Cardiac septum (tissue), 1 donor: ENCODE measurements around a stretch of chr2.

- PRO-cap: bidirectional peak, plus-strand start at chr2:63840993, minus-strand start at chr2:63840822
These were observed 1.1 kb upstream of the UGP2 start for GRCh38 chr2:63840753-63840919.

- PRO-cap: no peak
These were observed 47.0 kb downstream of the UGP2 start for GRCh38 chr2:63888390-63889445.

DNA sequence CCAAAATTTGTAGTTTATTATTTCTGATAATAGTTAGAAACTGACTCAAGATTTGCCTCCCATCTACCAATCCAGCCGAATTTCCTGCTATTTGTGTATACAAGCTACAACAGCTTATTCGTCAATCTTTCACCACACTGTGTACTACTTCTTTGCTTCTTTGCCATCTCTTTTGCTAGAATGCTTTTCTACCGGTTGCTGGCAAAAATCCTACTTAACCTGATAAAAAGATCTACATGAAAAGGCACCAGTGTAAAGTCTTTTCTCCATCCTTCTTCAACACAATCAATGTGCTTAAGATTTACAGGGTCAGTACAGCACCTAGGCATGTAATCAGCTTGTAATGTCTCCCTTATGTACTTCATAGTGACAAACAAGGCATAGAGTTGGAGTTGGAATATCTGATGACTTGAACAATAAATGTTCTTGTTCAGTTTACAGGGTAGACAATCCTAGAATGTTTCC is 45.9 kb downstream of the PELI1 start:
- PRO-cap: no peak

GRCh38 chr2:64115409-64116264 is 28.6 kb downstream of the PELI1 start:
- PRO-cap: no peak

DNA sequence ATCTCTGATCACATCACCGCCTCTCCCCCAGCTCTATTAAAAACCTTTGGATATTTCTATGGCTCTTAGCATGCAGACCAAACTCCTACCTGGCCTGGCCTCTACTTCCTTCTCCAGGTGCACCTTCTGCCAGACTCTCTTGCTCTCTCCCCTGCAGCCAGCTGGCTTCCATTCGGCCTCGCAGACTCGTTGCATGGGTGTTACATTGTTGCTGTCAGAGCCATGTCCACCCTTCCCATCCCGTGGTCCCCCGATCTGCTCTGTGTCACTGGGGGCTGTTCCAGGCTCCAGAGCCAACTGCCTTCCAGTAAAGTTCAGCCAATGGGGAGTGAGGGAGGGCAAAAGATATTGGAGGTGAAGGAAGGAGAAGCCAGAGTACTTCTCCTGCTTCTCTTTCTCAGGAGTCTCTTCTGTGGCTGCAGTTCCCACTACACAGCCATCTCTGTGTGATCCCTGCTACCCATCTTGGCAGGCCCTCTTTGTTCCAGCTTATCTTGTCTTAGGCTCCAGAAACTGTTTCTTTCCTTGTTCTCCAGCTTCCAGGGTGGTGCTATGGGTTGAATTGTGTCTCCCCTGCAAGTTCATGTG is 112.4 kb upstream of the LGALSL start:
- PRO-cap: no peak

DNA sequence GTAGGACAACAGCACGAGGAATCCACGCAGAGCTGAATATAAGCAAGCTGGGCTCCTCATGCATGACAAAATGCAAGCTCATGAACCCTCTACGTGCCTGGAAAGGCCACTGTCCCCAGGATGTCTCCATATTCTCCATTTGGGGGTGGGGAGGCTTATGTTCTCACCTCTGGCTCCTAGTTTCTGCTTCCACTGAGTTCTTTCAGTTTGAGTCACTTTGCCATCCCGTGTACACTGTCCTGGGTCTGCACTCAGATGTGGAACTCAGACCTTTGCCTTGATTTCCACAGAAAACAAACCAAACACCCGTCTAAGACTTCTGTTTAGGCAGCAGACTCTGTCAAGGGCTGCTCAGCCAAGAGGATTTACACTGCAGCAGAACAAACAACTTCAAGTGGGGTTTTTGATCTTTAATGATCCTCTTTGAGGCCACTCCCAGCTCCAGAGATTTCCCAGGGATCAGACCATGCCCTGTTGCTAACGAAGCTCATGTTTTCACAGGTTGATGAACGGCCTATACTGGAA is 52.6 kb upstream of the LGALSL start:
- PRO-cap: no peak

GRCh38 chr2:64458612-64459231 is 4.8 kb downstream of the LGALSL start:
- PRO-cap: no peak

DNA sequence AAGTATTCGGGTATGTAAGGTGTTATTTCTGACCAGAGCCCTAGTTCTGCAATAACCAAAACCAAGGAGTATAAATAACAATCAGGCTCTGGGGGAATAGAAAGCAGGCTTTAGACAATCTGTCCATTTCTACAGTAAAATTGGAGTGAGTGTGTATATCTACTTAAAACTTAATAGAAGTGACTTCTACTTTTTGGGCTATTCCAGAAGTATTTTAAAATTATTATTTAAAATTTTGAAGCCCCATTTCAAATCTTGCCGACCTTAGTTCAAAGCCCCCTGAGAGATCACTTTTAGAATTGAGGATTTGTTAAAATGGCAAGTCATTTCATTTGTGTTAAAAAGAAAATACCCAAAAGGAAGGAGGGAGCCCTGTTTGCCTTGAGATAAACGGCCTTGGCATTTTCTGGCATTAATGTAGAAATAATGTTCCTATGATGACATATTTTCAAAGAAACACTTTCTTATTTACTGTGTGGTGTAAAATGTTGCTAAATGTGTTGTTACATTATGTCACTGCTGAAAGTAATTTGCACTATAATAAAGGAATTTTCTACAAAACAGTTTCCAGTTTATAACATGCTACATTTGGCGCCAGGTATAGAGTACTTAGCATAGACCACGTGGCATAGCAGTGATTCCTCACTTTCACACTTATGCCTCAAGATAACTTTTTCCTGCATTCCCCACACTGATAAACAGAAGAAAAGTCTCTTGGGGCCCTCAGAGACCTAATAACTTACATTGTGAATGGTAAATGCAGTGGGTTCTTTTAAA is 7.0 kb downstream of the LGALSL start:
- PRO-cap: no peak

DNA sequence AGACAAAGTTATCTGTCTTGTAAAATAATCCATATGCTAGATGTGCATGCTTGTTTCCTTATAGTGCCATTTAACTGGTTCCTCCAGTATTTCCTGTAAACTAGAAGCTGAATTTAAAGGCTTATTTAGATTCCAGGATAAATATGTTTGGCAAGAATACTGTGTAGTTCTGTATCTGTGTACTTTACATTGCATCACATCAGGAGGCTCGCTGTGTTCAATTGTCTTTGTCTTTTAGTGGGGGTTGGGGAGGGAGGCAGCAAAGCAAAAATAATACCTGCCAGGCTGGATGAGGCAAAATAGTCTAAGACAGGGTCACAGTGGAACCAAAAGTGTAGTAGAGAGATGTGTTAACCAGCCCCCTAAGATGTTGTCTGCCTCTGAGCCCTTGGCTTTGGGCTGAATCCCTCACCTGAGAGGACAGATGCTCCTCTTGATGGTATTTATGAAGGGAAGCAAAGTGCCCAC is 7.5 kb upstream of the AFTPH start:
- PRO-cap: no peak

DNA sequence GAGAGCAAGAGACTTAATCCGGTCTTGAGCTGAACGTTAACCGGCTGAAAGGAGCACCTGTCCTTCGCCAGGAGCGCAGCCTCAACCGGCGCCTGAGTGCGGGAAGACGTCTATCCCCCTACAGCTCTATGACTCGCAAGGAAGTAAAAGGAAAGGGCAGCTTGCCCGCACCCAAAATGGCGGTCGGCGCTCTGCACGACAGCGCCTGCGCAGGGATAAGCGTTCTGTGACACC is 222 bp upstream of the AFTPH start:
- PRO-cap: bidirectional peak, plus-strand start outside the sequence, minus-strand start at position 98 of the sequence

GRCh38 chr2:64655676-64656476 is 2.2 kb upstream of the SERTAD2 start:
- PRO-cap: no peak

- PRO-cap: bidirectional peak, plus-strand start at chr2:64750799, minus-strand start at chr2:64750698; unidirectional peak, minus-strand start at chr2:64750905
These were observed 96.9 kb upstream of the SERTAD2 start for GRCh38 chr2:64750491-64751107.

DNA sequence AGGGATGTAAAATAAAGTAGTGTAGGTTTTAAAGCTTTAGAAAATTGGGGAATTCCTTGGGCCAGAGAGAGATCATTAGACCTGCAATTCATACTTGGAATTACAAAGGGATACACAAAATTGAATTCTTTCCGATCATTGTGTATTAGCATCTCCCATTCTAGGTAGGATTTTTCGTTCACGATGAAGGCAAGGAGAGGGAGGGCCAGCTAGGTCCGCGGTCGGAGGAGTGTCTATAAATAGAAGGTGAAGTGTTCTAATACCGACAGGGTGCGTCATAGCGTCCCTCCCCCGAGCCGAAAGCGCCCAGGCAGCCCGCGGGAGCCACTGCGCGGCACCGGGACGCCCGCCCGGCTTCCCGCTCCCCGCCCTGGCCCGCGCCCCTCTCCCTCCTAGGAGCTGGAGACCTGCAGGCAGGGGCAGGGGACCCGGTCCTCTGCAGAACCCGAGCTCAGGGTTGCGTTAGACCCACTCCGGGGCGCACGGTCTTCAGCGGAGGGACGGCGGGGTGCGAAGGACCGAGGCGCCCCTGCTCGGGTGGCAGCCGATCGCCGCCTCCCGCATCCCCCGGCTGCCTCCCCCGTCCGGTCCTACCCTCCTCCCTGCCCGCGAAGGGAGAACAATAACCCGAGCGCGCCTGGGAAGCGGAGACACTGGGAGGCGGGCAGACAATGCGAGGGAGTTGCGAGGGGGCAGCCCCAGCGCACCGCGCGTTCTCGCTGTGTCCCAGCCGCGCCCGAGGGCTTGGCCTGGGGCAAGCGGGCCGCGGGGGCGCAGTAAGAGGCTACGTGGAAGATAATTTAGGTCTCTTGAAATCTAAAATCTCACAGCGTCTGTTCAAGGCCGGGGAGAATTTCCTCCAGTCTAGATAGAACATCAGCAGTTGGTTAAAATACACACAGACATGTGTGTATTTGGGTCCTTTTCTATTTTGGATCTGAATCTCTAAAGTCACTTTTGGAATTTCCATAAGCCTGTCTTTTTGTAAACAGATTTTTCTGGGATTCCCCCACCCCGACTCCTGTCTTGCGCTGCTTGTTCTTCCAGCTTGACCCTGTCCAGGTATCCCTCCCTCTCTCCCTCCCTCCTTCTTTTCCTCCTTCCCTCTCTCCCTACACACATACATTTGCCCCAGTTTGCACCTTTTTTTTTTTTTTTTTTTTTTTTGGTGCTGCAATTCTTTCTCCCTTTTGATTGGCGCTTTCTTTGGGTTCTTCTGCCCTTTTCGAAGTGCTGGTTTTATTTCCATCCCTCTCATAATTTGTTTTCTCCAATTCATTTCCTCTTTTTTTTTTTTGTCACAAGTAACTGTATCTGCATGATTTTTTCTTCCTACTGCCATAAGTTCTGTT is 114.4 kb upstream of the SERTAD2 start:
- PRO-cap: bidirectional peak, plus-strand start at position 327 of the sequence, minus-strand start at position 231 of the sequence; bidirectional peak, plus-strand start at position 653 of the sequence, minus-strand start at position 614 of the sequence; bidirectional peak, plus-strand start at position 722 of the sequence, minus-strand start at position 718 of the sequence

GRCh38 chr2:64769374-64769782 is 115.7 kb upstream of the SERTAD2 start:
- PRO-cap: no peak

GRCh38 chr2:64819414-64820218 is 165.9 kb upstream of the SERTAD2 start:
- PRO-cap: no peak

DNA sequence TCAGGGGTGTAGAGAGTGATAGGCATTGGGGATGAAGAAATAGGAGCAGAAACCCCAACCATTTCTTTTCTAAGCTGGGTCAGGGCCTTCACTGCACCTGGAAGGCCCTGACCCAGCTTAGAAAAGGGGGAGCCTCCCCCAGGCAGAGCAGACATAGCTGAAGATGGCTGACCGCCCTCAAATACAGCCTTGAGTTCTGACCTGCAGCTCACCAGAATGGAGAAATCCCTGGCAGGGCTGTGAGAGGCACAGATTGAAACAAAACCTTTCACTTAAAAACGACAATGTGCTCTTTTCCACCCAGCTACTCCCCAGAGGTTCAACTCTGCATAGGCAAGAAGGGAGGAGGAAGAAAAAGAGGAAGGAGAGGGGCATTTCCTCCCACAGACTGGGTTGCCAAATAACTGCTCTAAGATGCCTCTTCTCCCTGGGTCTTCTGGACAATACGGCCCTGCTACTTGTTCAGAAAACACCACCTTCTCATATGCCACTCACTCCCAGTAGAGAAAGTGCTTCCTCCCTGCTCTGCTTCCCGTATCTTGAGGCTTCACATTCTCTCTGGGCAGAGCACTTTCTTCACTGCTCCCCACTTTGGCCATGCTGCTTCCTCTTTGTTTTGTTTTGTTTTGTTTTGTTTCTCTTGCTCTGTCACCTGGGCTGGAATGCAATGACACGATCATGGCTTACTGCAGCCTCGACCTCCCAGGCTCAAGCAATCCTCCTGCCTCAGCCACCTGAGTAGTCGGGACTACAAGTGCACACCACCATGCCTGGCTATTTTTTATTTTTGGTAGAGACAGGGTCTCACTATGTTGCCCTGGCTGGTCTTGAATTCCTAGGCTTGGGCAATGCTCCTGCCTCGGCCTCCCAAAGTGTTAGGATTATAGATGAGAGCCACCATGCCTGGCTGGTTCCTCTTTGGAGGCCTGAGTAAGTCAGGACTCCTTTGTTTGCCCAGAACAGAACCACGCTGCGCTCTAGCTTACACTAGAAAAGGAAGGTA is 136.3 kb upstream of the SLC1A4 start:
- PRO-cap: no peak

DNA sequence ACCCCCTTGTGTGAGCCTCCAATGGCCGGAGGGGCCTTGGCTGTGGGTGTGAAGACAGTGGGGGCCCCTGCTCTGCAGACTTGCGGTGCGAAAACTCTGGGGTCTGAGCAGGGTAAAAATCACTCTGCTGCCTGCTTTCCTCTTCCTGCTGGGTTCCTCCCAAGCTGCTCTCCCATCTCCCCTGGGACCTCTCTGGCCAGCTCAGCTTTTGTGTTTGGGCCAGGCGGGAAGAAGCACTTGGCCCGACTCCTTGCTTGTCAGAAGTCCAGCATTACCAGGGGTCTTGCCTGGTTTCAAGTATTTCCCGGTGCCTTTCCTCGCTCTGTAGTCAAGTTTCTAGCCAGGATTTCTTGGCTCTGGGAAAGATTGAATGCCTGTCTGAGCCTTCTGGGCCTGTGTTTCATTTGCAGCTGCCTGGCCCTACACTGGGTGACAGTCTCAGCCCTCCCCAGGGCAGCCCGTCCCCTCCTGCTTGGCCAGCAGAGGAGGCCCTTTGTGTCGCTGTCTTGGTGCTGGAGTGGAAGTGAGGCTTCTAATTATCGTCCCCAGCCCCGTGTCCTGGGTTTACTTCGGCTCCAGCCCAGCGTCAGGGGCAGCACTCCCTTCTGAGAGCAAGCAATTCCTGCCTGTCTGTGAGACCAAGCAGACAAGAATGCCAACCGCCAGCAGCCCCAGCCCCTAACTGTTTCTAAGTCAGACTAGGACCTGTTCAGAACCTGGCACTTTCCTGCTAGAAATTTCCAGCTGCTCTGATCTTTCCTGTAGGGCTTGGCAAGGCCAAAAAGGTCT is 131.2 kb upstream of the SLC1A4 start:
- PRO-cap: no peak

DNA sequence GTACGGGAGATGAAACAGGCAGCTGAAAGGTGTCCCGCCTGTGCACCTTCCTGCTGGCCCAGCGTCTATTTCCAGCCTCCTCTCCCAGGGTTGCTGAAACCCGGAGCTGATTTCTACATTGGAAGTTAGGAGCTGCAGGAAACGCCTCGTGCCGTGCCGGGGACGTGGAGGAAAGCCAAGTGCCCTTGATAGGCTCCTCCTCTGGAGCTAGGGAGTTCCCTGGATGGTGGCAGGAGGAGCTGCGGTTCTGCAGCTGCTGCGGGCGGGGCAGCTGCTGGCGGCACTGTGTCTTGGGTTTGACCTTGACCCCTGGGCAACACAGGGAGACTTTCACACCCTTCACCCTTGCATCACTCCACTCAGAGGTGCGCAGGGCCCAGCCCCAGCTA is 130.0 kb upstream of the SLC1A4 start:
- PRO-cap: bidirectional peak, plus-strand start at position 214 of the sequence, minus-strand start at position 67 of the sequence

DNA sequence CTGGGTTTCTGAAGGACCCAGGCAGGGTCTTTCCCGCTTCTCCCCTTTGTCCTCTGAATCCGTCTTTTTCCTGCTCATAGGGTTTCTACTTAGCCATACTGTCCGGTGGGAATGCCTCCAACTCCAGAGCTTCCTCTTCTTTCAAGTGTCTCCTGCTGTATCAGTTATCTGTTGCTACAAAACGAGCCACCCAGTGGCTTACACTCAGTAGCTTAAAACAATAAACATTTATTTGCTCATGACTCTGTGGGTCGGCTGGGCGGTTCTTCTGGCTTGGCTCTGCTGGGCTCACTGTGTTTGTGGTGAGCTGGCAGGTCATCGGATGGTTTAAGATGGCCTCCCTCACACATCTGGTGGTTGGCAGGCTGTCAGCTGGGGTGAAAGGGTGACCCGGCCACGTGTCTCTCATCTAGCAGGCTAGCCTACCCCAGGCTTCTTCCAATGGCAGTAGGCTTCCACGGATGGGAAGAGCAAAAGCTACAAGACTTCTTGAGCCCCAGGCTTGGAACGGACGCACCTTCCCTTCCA is 122.4 kb upstream of the SLC1A4 start:
- PRO-cap: no peak

- PRO-cap: no peak
These were observed 1.3 kb downstream of the RAB1A start for GRCh38 chr2:65128506-65129194.